ENCODE results near the gene KCNJ6.

GRCh38 chr21:37435107-37435654 is 68.6 kb downstream of the DYRK1A start:
- RRBS, result no CpG with 5 or more reads among the region's 6 CpGs

GRCh38 chr21:37458525-37459441 is 92.2 kb downstream of the DYRK1A start:
- RRBS, result no CpG with 5 or more reads among the region's 9 CpGs

GRCh38 chr21:37563040-37563276 is 196.4 kb downstream of the DYRK1A start:
- RRBS, result 95% methylated on average over 4 of the region's 9 CpGs

DNA sequence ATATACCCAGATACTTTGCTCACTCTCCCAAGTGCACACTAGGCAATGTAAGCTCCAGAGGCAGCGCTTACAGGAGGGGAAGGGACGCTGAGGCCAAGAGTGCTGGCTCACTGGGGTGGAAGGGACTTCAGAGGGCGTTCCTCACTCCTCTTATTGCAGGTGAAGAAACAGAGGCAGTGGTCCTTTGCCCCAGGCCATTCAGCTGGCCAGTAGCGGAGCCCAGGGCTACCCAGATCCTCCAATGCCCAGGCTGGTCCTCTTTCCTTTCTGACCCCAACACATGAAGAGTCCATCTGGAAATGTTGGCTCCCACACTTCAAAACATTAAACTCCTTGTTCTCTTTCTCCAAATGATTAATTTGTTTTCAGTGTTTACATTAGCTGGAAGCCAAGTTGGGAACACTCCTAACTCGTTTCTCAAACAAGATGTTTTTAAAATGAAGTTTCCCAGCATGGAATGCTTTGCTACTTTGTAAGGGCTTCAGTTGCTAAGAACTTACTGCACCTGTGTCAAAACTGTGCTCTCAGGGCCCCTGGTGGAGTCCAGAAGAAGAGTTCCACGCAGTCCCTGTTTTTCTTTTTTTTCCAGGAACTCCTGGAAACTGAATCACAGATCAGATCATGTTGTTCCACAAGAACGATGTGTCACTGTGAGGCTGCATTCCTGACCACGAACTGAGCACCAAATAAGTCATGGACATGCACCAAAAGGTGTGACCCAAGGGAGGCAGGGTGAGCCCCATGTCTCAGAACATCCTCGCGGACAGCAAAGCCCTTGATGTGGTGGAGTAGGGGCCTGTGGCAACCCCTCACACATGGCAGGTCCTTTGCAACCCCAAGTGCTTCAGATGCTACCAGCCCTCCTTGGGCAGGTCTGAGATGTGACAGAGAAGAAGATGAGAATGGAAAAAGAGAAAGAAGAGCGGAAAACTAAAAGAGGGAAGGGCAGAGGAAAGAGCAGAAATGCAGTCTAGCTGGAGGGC is 257.4 kb downstream of the KCNJ6 start:
- RRBS, result no CpG with 5 or more reads among the region's 11 CpGs

GRCh38 chr21:37915848-37916837 is at the start of gene KCNJ6:
Gene KCNJ6, minus strand, starts transcription at chr21:37916457.
- RRBS, result 2% methylated on average over 12 of the region's 76 CpGs

GRCh38 chr21:38170306-38170698 is 86.5 kb upstream of the KCNJ15 start:
- RRBS, result no CpG with 5 or more reads among the region's 3 CpGs

DNA sequence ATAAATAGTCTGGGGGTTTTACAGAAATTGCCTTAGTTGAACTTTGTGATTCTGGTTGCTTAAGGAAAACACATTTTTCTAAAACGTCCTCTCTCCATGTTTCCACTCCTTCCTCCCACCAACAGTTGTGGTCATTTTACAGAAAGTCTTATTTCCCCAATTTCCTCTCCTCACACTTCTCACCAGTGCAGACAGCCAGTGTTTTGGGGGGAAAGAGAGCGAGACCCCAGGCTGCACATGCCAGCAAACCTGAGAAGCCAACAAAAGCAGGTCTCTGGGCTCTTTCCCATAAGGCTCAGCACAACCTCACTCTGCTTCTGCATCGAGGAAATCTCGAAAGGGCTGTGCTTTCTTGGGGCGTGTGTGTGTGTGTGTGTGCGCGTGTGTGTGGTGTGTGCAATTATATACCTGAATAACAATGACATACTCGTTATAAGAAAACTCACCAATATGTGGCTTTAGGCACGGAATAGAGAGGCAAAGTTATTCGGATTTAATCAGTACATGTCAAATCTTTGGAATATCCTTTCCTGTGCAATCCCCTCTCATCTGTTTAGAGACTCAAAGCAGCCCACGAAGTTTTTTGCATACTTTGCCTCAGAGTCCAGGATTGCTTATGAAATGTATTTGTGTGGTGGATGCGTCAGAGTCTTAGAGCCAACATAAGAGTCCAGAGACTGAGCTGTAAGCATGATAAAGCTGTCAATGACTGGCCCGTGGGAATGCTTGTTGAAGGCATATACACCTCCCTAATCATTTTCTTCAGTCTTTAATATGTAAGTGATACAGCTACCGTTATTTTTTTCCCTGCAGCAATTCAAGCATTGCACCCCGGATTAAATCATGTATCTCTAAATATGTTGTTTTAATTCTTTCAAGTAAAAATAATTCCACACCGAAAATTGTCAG is 2.1 kb downstream of the KCNJ15 start:
- RRBS, result no CpG with 5 or more reads among the region's 16 CpGs

- RRBS, result no CpG with 5 or more reads among the region's 9 CpGs
Observed at GRCh38 chr21:38289648-38290122, 32.9 kb downstream of the KCNJ15 start.

DNA sequence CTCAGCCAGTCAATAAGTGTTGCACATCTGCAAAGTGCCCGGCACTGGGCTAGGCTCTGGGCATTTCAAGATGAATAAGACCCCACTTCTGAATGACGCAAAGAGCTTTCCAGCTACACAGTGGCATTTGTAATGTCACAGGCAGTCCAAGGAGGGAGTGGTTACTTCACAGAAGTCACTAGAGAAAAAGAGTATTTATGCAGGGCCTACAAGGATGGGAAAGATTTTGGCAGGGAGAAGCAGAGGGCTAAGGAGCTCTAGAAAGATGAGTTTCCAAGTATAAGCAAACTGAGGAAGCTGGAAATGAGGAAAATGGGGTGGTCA is 93.3 kb downstream of the KCNJ15 start:
- RRBS, result no CpG with 5 or more reads among the region's 2 CpGs

DNA sequence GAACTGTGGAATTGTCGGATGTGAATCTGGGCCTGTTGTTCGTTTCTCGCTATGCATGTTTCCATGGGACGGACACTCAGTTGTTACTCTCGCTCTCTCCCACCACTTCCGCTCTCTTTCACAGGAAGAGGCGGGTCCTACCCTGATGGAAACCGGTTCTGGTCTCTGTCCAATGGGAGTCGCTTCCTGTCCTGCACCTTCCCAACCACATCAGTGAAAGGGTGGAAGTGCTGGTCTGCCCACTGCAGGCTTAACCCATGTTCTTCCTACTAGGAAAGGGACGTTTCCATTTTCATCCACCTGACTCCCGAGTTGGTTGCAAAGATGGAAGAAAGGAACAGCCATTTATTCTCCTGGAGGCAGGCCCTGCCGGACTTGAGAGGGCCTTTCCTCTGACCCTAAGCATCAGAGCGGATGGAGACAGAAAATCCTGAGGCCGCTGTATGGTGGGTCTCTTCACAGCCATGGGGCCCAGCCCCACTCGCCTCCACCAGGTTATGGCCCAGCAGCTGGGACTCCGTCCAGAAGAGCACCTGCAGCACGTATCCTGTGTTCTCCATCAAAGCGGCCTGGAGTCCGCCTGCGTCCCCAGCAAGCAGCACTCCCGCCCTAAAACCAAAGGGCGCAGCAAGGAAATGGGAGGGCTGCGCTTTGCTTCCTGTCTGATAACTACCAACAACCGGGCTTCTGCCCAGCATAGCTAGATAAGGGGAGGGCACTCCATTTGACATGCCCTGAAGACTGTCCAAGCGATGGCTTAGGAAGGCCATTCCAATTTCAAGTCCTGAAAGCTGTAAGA is 119.7 kb downstream of the KCNJ15 start:
- RRBS, result no CpG with 5 or more reads among the region's 25 CpGs

DNA sequence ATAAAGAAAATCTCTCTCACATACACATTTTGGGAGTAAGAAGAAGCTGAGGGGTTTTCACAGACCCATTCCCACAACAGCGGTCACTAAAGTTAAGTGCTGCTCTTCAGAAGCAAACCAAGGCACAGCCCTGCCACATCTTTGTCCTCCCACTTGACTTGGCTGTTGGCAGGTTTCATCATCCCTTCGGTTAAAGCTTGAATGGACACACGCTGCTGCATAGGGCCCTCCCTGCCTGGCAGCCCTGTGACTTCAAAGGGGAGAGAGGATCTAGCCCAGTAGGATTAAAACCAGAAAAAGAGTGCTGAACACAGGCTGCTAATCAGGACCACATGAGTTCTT is 49.7 kb downstream of the ERG start:
- RRBS, result no CpG with 5 or more reads among the region's 3 CpGs

- RRBS, result no CpG with 5 or more reads among the region's 16 CpGs
Observed at GRCh38 chr21:38487909-38488957, 10.0 kb downstream of the ERG start.

GRCh38 chr21:38814561-38815181 is 8.9 kb downstream of the ETS2 start:
- RRBS, result no CpG with 5 or more reads among the region's 11 CpGs

- RRBS, result no CpG with 5 or more reads among the region's 8 CpGs
Observed at GRCh38 chr21:38821912-38822371, 16.2 kb downstream of the ETS2 start.

- RRBS, result no CpG with 5 or more reads among the region's 9 CpGs
Observed at GRCh38 chr21:39097227-39097716, 86.0 kb downstream of the PSMG1 start.

DNA sequence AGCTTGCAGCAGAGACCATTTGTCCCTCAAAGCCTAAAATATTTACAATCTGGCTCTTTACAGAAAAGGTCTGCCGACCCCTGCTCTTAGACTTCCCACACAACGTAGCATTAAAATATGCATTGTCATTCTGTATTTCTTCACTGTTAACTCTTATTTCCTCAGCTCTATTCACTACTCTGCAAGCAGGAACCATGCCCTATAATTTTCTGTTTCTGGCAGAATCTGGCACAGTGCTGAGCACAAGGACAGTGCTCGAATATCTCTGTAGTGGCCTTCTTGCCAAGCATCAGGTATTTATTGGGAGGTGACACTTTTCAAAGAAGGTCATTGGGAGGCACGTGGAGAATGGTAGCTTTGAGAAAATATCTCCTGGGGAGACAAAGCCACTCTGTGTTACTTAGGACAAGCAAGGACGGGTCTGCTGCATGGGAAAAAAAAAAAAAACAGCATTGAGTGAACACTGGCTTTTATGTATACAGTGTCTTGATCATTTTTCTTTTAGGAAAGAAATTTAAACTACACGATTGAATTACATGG is 77.9 kb downstream of the PSMG1 start:
- RRBS, result no CpG with 5 or more reads among the region's 6 CpGs

DNA sequence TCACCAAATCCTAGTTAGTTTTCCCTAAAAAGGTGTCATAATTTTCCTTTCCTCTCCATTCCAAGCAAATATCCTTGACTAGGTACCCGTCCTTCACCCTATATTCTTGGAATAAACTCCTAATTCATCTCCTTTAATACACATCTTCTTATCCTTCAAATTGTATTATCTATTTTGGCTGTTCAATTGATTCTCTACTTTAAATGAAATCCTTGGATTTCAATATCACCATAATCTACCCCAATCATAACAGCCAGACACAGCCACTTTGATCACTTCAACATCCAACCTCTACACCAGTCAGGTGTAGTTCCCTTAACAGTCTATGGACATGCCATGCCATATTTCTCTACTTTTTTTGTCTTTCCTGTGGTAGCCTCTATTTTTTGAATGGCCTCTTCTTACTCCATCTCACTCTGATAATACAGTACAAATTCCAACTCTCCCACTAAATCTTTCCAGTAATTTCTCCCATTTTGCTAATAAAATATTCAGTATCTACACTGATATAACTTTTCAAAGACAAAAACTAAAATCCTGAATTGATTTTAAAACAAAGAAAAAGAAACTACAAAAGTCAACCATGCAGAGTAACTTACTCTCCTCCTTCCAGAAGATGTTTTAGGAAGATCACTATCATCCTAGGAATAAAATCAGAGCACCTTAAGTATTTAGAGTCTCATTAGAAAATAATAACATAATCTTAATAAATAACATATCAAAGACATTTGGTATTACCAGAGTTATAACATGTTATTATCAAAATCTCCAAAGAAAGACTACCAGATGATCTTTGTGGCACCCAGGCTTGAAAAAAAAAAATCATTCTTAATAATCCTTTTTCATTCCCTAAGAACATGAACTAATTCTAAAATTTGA is 29.1 kb upstream of the PSMG1 start:
- RRBS, result no CpG with 5 or more reads among the region's 1 CpG

DNA sequence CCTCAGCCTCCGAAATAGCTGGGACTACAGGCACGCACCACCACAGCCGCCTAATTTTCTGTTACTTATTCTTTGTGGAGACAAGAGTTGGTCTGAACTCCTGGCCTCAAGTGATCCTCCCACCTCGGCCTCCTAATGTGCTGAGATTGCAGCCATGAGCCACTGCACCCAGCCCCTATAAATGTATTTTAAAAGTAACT is 2.3 kb downstream of the BRWD1 start:
- RRBS, result no CpG with 5 or more reads among the region's 4 CpGs

DNA sequence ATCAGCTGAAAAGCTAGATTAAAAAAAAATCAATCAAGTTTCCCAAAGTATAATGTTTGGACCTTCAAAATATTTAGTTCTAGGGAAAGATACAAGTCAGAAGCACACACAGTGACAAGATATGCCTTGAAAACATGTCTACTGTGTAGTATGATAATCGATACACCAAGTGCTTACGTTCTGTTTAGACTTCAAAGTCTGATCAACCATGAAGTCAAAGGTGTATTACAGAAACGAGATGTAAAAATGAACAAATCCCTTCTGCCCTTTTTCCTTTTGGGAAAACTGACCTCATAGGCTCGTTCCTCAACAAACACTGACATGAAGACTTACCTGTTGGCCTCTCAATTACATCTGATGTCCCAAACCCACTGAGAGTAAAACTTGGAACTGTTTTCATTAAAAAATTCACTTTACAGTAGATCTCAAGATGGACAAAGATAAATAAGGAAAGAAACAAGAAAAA is 2.3 kb downstream of the HMGN1 start:
- RRBS, result no CpG with 5 or more reads among the region's 4 CpGs